Foreskin fibroblast (primary cell): ENCODE measurements around a stretch of chr5.

GRCh38 chr5:139387357-139387919 lies 2.3 kb downstream of the MZB1 start:
- RRBS = no CpG with 5 or more reads among the region's 7 CpGs

- RRBS = no CpG with 5 or more reads among the region's 7 CpGs
These were observed 2.0 kb downstream of the DNAJC18 start for GRCh38 chr5:139437176-139437776.

DNA sequence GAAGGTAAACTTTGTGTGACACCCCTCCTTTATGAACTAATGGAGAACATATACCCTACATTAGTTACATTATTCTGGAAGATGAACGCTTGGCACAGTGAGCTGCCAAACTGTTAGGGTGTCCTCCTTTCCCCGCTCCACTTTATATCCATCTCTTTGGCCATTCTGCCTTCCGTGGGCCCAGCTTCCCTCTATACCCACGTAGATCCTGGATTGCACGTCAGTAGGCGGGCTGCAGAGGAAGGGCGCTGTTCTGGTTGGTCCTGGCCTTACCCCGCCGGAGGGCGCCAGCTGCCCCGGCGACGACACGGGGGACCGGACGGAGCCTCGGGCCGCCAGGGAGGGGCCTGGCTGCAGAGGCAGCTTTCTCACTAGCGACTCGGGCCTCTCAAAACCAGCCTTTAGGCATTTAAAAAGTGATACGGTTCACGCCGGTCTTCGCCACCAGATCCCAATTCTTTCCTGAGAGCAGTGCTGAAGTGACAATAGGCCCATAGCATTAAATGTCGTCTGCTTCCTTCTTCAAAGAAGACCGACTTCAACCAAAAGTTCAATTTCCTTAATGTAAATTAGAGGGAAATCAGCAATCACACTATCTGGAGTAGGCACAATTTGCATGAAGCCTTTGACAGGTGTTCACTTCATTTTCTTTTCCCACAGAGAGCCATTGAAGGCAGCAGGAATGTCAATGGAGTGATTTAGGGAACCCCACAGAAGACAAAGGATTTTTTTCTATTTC lies 17.7 kb upstream of the UBE2D2 start:
- RRBS = 8% methylated on average over 7 of the region's 26 CpGs

DNA sequence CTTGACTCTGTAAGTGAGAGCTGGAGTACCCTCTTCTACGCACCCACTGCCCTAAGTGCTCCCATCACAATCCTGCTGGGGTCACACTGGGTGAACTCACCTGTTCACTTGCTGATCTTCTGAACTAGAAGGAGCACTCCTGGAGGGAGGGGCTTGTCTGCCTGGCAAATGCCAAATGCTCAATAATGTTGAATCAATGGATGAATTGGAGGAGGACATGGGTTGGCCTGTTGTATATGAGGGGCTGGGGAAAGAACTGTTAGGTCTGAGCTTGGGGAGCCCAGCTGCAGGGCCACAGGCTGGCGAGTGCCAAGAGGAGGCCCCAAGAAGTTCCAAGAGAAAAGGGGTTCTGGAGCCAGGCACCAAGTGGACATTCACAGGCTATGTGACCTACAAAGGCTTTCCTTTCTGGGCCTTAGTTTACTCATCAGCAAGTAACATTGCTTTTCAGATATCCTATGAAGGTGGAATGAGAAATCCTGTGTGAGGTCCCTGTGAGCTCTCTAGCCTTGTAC lies 43.3 kb downstream of the CXXC5 start:
- RRBS = no CpG with 5 or more reads among the region's 2 CpGs

- RRBS = no CpG with 5 or more reads among the region's 23 CpGs
These were observed 53.1 kb downstream of the CXXC5 start for GRCh38 chr5:139701020-139701902.

DNA sequence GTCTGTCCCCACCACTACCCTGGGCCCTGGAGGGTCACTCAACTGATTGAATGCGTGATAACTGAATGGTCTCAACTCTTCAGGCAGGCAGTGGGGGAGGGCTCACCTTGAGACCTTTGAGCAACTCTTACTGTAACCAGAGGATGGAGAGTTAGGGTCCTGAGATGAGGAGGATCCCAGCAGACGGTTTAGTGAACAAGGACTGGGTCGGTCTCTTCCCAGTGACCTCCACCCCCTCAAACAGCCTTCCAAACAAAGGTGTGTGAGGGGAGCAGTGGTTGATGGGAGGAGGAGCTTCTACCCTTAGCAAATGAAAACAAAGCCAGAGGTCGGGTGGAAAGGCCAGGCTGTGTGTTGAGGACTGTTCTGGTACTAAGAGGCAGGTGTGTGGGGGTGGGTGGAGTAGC lies 59.4 kb downstream of the CXXC5 start:
- RRBS = no CpG with 5 or more reads among the region's 4 CpGs

- RRBS = no CpG with 5 or more reads among the region's 5 CpGs
These were observed 34.9 kb upstream of the PSD2 start for GRCh38 chr5:139760554-139761251.

DNA sequence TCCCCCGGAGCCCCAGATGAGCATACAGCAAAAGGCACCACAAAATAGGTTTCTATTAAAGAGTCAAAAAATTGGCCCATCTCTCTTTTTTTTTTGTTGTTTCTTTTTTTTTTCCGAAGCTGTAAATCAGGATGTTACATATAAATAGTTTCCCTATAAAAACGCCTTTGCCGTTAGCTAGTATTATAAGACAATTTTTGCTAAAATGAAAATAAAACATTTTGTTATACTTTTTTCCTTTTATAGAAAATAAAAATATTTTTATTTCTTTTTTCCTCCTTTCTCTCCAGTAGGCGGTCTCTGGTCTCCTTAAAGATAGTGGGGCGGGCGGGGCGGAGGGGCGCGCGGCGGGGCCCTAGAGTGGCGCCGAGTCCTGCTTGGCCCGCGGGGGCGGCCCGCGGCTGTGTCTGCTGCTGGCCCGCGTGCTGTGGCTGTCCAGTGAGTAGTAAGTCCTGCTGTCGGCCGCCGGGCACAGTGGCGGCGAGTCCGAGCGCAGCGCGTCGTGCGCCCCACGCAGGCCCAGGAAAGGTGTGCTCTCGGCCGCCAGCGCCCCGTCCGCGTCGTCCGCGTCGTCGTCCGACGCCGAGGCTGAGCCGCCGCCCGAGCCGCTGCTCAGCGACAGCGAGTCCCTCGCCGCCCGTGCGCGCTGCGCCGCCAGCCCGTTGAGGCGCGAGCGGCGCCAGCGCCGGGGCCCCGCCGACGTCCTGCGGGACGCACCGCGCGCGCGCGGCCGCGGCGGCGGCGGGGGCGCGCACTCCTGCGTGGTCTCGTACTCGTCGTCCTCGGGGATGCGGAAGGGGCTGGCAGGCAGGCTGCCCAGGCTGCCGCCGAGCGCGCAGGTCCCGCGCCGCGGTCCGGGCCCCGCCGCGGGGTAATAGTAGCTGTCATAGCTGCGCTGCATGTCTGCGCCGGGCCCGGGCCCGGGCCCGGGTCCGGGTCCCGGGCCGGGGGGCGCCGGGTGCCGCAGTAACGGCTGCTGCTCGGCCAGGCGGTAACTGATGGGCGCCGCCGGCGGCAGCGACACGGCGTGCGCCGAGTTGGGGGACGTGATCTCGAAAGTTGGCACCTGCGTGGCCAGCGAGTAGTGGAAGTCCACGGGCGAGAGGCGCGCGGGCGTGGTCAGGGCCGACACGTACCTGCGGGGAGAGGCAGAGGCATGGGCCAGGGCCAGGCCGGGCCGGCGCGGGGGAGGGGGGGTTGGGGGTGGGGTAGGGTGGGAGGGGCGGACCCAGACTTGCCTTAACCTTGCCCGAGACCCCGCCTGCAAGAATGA lies 52.4 kb downstream of the PSD2 start:
- RRBS = 30% methylated on average over 15 of the region's 147 CpGs

DNA sequence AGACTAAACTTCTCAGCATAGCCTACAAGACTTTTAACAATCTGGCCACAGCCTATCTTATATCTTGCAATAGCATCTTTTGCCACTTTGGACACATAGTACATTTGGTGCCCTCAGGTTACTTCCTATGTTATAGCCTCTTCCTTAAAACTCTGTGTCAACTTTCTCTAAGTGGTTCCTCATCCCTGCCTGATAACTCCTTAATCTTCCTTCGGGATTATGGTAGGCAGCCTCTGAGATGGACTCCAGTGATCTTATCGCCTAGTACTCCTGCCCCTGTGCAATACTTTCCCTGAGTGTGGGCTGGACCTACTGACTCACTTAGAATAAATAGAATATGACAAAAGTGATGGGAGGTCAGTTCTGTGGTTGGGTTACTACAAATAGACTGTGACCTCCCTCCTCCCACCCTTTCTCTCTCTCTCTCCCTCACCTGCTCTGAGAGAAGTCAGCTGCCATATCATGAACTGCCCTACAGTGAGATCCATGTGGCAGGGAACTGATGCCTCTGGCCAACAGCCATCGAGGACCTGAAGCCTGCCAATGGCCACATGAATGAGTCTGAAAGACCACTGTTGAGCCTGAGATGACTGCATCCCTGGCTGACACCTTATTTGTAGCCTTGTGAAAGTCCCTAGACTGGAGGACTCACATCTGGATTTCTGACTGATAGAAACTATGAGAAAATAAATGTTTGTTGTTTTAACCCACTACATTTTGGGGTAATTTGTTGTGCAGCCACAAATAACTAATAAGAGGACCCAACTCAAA lies 31.8 kb downstream of the NRG2 start:
- RRBS = no CpG with 5 or more reads among the region's 3 CpGs

DNA sequence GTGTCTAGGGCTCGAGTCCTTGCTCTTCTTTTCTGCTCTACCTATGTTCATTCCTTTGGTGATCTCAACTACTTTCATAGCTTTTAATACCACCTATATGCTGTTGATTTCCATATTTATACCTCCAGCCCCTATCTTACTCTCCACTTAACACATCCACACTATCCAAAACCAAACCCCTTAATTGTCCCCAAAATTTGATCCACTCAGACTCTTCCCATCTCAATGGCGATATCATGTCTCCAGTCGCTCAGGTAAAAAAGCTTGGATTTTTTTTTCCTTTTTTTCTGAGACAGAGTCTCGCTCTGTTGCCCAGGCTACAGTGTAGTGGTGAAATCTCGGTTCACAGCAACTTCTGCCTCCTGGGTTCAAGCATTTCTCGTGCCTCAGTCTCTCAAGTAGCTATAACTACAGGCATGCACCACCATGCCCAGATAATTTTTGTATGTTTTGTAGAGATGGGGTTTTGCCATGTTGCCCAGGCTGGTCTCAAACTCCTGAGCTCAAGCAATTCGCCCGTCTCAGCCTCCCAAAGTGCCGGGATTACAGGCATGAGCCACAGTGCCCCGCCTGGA lies 29.0 kb downstream of the NRG2 start:
- RRBS = no CpG with 5 or more reads among the region's 10 CpGs

DNA sequence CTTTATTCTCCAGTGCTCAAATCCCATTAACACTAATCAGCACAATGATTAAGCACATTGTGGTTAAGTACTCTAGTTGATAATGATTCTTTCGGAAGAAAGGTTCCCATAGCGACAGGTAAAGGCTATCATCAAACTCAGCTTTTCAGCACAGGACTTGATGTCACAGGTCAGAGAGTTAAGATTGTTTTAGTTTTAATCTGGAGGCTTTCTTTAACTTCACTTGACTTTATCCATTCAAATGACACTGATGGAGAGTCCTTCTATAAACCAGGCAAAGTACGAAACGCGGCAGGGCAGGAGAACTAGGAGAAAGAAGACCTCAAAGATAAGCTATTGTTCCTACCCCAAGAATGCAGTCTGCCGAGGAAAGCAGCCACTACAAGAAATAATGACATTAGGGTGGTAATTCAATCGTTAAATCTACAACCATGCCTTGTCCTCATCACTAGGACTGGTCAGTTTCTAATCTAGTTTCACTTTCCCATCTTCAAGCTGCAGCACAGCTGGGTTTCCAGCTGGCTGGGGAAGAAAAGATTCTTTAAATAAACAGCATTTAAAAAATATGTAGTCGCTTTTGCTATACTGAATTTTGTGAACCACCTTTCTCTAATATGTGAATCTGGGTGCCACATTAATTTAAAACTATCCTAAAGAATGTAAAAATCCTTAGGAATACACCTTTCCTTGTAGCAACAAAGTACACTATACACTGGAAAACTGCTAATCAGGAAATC lies 4.5 kb downstream of the NRG2 start:
- RRBS = no CpG with 5 or more reads among the region's 8 CpGs

DNA sequence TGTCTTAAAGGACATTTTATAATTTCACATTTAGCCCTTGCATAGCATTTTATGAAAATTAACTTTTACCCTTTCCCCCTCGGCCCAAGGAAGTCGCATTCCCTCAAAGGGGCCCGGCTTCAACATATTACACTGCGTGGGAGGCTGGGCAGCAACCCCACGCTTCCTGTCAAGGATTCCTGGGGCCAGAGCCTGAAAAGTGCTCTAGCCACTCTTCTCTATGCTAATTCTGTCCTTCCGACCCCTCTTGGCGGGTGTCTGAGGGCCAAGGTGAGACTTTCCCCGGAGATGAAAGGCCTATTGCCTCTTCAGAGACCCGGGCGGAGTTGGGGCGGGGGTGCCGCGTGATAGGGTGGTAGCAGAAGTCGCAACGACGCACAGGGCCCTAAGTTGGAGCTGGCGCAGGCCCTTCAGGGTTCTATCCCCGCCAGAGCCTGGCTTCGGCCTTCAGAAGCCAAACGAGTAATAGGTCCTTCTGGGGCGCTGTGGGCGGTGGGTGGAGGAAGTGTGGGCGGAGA lies 6.8 kb upstream of the PURA start:
- RRBS = no CpG with 5 or more reads among the region's 23 CpGs

DNA sequence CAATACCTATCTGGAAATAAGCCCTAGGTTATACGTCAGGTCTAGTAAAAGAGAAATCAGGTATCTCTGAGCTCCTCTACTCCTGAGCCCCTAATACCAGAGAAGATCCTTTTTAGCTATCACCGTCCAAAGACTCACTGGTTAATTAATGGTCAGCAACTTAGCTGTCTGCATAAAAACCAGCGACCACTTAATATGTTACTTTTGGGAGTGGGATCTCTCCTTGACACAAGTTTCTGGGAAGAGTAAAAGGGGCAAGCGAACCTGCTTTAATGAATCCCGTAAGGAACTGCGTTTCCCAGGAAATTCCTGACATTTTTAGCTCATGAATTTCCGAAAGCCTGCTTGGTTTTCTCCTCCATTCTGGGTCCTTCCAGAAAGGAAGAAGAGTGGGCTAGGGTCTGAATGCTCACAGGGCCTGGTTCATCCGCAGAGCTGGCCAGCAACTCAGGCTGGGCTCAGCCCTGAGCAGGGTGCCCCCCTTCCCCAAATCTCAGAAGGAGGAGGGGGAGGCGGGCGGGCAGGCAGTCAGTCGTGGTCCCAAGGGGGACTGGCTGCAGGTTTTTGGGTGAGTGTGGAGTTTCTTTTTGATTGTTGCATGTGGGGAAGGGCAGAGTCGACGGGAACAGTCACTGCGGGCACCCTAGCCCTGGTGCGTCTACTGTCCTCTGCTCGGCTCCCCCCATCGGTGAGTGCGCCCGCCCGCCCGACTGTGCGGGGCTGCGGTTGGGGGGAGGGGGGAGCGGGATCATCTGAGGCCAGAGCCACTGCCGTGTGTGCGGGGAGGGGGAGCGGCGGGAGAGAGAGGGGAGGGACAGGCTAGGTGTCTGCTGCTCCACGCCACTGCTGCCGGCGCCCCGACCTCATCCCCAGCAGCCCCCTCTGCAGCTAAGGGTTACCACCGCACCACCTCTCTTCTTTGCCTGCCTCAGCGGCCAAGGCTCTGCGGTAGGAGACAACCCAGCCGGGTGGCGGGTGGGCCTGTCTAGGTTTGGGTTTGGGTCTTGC lies 1.1 kb upstream of the PURA start:
- RRBS = 4% methylated on average over 6 of the region's 37 CpGs

DNA sequence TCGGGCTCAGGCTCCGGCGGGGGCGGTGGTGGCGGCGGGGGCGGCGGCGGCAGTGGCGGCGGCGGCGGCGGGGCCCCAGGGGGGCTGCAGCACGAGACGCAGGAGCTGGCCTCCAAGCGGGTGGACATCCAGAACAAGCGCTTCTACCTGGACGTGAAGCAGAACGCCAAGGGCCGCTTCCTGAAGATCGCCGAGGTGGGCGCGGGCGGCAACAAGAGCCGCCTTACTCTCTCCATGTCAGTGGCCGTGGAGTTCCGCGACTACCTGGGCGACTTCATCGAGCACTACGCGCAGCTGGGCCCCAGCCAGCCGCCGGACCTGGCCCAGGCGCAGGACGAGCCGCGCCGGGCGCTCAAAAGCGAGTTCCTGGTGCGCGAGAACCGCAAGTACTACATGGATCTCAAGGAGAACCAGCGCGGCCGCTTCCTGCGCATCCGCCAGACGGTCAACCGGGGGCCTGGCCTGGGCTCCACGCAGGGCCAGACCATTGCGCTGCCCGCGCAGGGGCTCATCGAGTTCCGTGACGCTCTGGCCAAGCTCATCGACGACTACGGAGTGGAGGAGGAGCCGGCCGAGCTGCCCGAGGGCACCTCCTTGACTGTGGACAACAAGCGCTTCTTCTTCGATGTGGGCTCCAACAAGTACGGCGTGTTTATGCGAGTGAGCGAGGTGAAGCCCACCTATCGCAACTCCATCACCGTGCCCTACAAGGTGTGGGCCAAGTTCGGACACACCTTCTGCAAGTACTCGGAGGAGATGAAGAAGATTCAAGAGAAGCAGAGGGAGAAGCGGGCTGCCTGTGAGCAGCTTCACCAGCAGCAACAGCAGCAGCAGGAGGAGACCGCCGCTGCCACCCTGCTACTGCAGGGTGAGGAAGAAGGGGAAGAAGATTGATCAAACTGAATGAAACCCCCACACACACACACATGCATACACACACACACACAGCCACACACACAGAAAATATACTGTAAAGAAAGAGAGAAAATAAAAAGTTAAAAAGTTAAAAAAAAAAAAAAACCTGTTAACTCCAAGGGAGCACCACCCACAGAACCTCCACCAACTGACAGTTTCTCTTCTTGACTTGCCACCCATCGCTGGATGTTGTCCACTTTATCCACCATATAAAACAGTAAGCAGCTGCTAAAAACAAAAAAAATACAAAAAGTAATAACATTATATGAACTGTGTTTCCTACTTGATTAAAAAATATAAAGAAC lies 758 bp downstream of the PURA start:
- RRBS = 3% methylated on average over 12 of the region's 80 CpGs

GRCh38 chr5:140219641-140220063 lies 44.7 kb downstream of the CYSTM1 start:
- RRBS = no CpG with 5 or more reads among the region's 2 CpGs

- RRBS = no CpG with 5 or more reads among the region's 8 CpGs
These were observed 51.5 kb downstream of the PFDN1 start for GRCh38 chr5:140251309-140251984.

GRCh38 chr5:140452869-140453271 lies 51.2 kb downstream of the ANKHD1 start:
- RRBS = no CpG with 5 or more reads among the region's 7 CpGs

GRCh38 chr5:140486526-140487102 lies 60.8 kb upstream of the EIF4EBP3 start:
- RRBS = no CpG with 5 or more reads among the region's 4 CpGs

DNA sequence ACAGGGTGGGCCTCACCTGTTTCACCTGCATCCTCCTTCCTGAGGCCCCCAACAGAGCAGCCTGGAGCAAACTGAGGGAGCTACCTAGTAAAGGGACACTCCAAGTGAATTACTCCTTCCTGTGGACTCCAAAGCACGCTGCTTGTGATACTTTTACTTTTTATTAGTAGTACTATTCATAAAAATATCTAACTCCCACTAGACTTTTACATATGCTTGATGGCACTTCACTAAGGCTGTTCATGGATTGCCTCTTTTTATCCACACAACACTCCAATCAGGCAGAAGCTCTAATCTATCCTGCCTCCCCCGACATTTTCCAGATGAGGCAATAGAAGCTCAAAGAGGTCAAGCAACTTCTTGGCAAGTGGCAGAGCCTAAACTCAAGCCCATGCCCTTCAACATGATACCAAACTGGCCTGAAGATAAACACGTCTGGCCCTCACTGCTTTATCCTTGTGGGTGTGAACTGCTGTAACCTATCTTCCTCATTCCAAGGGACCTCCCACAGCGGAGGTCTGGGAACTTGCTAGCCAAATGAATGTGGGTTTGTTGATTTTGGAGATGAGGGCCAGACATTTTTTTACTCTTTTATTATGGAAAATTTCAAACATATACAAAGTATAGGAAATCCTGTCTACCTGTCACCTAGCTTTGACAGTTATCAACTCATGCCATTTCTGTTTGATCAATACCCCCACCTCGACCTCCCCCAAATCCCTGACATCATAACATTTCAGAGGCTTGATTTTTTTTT lies 9.5 kb downstream of the SLC35A4 start:
- RRBS = no CpG with 5 or more reads among the region's 5 CpGs